Placental pericyte (primary cell): ENCODE measurements around a stretch of chr7.

GRCh38 chr7:36130887-36131505, 22.1 kb upstream of the EEPD1 start:
- CAGE, long polyA plus RNA: no peak

GRCh38 chr7:36154103-36155135, 1.4 kb downstream of the EEPD1 start:
- CAGE, long polyA plus RNA: no peak

DNA sequence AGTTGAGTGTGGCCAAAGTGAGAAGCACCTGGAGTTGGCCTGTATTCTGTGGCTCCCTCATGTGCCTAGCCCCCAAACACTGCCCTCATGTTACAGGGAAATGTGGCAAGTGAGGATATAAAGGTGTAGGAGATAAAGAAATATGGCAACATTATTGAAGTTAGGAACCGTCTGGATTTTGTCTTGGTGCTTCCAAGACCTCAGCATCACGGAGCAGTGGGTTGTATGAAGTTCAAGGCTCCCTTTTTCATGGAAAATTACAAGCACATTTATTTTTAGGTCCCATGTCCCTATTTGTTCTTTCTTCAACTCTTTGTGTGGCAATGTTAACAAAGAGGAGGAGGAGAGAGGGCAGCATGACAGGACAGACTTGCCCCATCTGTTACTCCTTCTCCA, 28.5 kb downstream of the EEPD1 start:
- CAGE, long polyA plus RNA: no peak

DNA sequence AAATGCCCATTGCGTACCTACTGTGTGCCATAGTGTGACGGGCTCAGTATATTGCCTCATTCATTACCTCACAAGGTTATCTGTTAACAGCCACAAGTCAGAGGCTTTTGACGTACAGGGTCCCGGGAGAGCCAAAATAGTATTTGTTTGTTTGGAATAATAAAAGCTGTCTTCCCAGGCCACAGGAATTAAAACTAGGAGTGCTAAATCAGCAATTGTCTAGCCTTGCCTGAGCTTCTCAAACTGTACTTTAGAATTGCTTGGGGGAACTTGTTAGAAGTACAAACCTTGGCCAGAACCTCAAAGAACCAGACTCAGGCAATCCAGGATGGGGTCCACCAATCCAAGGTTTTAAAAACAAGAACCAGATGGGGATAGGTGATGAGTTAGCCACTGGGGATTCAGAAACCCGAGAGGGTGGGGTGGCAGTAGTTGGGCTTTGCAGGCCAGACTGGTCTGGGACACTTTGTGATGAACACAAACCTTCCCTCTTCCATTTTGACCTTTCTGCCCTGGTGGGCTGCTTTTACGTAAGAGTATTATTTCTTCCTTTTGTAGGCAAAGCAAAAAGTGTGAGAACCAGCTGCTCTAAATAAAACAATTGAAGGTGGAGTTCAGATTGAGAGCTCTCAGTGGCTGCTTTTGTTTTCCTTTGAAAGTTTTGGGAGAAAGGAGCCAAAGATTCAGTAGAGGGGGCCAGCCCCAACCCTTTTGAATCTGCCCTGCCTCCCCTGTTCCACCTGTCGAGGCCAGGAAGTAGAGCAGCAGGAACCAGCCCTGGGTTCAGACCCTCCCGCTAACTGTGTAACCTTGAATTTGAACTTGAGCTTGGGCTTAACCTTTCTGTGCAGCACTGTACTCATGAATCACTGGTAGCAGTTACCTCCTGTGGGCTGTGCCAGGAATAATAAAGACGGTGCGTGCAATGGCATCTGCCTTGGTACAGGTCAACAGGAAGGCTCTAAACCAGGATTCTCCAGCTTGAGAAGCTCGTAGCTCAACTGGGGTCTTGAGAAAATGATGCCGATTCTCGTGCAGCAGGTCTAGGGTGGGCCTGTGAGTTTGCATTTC, 90.2 kb downstream of the MATCAP2 start:
- CAGE, long polyA plus RNA: no peak

- CAGE, long polyA plus RNA: no peak
Observed at GRCh38 chr7:36280397-36281815, 86.1 kb downstream of the MATCAP2 start.

- CAGE, long polyA plus RNA: no peak
Observed at GRCh38 chr7:36287245-36288335, 79.5 kb downstream of the MATCAP2 start.

DNA sequence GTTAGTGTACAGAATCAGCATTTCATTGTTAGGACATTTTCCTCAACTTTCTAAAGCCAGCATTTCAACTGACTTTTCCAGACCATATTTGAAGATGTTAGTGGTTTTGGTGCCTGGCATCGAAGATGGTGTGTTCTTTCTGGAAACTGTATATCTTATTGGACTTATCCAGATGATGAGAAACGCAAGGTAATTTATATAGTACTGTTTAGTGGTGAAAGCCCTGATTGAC, 53.9 kb downstream of the ANLN start:
- CAGE, long polyA plus RNA: no peak

- CAGE, long polyA plus RNA: no peak
Observed at GRCh38 chr7:36533811-36534297, 144.2 kb downstream of the ANLN start.

DNA sequence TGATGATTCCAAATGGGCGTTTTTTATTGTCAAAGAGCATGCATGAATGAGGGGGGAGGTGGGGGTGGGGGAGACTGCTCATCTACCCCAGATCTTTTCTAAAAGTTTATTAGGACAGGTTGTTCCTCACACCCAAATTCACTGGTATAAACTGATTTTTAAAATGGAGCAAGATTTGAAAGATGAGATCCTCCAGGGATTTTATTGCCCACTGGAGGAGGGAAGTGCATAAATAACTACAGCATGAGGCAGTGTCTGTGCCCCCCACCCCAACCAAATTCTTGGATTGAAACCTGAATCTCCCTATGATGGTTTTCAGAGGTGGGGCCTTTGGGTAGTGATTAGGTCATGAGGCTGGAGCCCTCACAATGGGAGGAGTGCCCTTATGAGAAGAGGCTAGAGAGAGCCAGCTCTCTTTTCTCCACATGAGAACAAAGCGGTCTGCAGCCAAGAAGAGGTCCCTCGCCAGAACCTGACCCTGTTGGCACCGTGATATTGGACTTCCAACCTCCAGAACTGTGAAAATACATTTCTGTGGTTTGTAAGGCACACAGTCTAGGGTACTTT, 79.3 kb downstream of the AOAH start:
- CAGE, long polyA plus RNA: no peak

DNA sequence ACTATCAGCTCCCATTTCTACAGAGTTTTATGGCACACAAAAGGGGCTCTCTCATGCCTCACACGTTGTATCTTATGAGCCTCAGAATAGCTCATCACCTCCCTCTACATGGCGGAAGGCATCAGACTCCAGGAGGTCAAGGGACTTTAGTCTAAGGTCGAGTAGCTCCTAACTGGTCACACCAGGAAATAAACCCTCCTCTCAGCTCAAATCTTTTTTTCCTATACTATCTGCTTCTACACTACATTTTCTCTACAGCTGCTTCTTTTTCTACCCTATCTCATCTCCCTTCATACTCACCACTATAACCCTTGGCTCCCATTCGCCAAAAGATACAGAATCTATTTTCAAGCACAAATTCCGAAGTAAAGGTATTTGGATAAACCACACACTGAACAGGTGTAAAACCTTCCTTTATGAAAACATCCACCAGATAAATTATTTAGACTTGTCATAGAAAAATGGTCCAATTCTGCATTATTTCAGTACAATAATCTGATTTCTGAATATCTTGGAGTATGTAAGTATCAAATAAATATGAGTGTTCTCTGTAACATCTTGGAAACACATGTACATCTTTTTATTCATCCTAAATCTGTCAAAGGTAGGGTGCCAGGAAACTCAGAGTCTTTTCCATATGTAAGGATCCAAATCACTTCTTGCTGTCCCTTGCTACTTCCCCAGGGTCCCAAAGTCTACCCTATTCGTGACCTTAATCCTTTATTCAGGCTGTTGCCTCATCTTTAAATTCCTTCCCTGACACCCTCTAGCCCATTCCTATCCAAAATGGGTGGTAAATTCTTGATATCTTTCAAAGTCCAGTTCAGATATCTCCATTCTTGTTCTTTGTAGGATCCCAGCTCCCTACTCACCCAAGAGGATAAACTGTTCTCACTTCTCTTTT, 231.0 kb upstream of the AOAH start:
- CAGE, long polyA plus RNA: no peak

GRCh38 chr7:36967298-36967867, 243.1 kb upstream of the AOAH start:
- CAGE, long polyA plus RNA: no peak

DNA sequence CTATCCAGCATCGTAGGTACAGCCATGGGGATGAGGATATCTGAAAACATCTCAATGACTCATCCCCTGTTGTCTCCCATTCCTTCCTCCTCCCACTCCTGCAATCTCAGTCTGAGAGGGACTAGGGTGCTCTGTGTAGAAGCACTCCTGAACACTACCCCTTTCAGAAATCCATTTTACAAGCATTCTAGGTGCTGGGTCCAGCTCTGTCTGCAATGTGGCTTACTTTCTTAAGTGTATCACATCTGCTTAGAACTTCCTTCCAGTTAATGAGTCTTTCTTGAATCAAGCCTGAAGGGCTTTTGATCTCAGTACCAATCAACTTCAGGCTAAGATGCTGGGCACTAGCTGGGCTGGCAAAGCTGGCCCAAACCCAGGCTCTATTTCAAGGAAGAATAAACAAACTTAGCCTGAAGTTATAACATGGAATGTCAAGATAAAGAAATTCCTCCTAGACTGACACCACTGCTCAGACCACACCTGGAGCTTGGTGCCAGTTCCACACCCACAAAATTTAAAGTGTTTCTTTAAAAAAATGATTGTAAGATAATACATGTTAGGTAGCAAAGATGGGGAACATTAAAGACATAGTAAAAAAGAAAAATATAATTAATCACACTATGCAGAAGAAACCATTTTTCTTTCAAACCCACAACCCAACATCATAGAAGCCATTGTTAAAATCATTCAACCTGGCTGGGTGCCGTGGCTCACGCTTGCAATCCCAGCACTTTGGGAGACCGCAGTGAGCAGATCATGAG, 270.4 kb upstream of the AOAH start:
- CAGE, long polyA plus RNA: no peak

DNA sequence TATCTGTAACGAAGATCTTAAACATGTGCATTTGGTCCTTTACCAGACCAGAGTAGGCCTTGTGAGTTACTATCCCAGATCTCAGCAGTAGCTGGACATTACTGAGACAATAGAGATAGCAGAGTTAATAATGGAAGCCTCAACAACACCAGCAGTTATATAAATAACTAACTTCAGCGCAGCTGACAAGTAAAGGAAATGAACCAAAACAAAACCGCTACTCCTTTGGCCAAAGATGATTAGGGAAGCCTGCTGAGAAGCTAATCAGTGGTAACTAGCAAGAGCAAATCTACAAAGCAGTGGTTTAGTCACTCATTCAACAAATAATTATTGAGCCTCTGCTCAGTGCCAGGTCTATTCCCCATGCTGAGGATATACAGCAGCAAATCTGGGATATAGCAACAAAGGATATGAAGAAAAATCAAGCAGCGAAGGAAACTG, 103.8 kb downstream of the ELMO1 start:
- CAGE, long polyA plus RNA: no peak

DNA sequence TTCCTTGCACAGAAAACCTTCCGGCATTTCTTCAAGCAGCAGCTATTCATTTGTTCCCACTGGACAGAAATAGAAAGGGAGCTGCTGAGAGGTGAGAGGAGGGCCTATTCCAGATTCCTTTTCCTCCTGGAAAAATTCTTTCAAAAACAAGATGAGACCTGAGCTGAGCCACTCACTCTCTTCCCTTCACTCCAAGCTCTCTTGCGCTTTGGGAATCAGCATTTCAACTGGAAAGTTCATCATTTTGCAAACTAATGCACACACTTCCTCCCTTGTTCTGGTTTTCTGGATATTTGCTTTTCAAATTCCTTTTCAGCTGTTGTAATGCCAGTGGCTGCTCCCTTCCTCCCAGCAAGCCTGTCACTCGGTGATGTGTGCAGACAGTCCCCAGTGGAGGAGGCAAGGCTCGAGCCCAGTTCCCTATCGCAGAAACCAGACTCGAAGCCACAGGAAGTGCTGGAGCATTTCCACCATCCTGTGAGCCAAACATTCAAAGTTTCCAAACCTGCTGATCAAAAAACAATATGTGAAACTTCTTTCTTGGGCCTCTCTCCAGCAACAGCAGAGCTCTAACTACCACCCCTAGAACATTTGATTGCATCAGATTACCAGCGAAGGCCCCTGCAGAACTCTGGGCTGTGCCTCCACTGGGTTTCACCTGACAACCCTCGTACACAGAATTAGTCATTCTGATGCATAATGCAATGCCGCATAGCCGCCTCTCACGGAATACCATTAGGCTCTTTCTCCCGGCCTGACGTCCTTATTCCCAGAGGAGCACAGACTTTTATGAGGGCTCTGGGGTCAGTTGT, 94.1 kb downstream of the ELMO1 start:
- CAGE, long polyA plus RNA: no peak

DNA sequence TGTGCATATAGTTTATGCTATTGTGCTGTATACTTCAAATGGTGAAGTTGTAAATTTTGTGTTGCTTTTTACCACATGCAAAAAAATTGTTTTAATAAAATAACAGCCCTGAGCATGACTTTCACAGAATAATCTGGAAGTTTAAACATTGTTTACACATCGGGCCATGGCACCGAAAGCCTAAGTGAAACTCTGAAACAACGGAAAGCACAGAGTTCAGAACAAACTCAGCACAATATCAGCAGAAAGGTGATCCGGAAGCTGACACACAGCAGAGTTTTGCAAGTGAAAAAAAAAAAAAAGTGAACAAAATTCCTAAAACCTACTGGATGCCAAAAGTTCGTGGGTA, 39.8 kb downstream of the ELMO1 start:
- CAGE, long polyA plus RNA: no peak

- CAGE, long polyA plus RNA: no peak
Observed at GRCh38 chr7:37414278-37414941, 34.3 kb downstream of the ELMO1 start.

DNA sequence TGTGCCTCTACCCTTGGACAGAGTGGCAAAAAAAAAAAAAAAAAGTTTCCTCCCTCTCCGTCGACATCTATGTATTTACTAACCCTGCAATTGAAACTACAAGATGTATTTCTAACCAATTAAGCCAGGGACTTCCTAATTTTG, 613 bp upstream of the ELMO1 start:
- CAGE, long polyA plus RNA: no peak

DNA sequence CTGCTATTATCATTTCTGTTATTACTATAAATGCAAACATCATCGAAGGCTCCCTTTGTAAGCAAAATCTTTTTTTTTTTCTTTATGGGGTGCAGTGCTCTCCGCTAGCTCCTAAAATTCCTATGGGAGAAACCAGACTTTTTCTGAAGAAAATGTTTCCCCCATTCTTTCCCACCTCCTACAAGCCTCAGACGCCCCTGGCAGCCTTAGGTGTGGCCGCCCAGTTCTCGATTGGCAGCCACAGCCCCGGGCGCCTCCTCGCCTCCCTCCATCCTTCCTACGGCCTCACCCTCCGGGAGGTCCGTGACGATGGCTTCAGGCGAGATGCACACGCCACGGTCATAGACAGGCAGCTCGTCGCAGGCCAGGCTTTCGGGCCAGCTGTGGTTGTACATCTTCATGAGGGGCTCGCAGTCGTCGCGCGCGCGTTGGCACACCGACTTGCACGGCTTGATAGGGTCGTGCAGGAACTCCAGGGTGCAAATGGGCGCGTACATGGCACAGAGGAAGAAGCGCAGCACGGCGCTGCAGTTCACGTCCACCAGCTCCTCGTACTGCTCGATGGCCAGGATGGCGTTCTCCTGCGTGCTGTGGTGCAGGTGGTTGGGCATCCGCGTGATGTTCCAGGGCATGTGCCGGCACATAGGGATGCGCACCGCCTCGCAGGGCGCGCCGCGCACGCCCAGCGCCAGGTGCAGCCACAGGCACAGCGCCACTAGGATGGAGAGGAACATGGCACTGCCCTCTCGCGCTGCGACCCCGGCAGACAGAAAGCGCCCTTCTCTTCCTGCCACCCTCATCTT, 612 bp downstream of the SFRP4 start:
- CAGE, long polyA plus RNA: no peak

GRCh38 chr7:37942848-37943582, 22.6 kb downstream of the EPDR1 start:
- CAGE, long polyA plus RNA: no peak

DNA sequence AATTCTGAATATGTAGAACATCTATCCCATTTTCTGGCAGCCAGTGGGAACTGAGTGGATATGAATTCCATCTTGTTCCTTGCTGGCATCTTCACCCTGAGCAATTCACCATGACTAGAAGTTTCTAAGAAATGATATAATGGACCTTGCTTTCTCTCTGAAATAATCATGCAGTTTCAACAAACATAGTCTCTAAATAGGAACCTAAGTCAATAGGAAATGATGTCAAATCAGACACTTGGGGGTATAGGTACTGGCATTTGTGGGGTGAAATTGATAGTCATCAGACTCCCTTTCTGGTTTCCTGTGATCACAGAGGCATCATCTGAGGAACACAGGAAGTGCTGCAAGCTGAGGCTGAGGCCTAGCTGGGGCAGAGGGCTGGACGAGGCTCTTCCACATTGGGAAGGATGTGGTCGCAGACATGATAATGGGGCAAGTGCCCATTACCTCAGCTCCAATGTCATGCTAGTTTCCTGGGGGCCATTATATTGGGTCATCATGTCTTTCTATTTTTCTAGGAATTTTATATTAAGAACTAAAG, 128.8 kb downstream of the STARD3NL start:
- CAGE, long polyA plus RNA: no peak